Vein endothelial cell (primary cell): ENCODE data around the gene HSPA4L.

DNA sequence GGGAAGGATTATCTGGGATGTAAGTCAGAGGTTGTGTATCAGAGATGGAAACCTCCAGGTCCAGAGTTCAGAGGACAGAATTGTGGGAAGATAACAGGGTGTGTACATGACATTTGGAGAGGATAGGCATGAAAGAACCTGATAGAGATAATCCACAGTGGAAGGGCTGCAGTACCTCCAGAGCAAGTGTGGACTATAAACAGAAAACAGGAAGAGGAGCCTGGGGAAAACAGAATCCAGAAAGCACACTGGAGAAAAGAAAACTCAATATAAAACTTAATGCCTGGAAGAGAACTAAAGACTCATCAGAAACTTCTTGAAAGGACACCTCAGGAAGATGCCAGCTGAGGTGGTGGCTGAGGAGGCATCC lies 262.8 kb downstream of the SPRY1 start:
- CAGE, long polyA plus RNA = no peak

DNA sequence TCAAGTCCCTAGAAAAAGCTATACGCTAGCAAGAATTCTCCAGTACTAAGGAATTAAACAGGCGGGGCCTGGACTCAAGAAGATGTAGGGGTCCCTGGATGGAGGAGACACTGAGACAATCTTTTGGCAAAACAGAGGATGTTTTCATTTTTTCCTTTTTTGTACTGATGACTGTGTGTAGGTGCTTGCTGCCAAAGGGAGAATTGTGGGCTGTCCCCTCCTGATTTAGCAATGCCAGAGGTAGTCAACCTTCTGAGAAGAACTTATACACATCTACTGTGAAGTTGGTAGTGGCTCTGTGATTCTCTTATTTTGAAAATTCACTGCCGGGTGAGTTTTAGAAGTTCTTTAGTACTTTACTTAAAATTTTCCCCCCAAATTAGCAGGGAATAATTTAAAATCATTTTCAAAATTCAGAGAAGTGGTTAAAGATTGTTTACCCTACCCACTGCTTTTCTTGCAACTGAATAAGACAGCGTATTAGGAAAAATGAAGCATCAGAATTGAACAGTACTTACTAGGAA lies 391.2 kb downstream of the SPRY1 start:
- CAGE, long polyA plus RNA = no peak

DNA sequence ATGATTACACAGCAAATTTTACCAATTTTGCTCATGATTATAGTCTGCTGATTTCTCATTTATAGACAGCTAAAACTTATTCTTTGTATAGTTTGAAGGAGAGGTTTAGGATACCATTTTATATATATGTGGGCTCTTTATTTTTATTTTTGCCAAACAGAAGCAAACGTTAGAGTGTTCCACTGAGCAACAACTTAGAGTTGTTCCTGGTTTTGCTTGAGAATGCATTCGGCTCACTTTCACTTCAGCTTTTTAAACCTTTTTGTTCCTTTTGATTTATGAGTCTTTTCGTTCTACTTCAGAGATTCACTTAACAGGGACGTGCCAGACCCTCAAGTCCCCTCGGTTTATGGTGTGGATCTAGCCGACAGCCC lies 415.0 kb downstream of the SPRY1 start:
- CAGE, long polyA plus RNA = no peak

DNA sequence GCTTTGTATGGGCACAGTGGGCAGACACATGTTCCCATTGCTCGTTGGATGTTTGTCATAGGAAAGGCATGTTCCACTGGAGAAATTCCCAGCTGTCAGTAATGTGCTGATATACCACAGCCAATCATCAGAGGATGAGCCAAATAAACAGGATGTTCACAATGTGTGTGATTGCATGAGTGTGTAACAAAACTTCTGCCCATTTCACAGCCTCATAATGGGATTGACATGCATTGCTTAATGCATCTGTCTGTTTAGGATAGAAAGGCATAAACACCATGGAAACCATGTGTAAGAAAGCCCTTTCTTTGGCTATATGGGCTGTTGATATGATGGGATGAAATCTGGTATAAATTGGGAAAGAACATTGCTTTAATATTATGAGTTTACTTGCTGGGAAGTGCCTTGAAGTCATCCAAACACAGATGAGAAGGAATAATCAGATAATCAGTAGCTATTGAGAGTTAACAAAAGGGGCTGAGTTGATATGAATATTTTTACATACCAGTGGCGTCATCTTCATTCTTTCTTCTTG lies 436.2 kb downstream of the SPRY1 start:
- CAGE, long polyA plus RNA = no peak

DNA sequence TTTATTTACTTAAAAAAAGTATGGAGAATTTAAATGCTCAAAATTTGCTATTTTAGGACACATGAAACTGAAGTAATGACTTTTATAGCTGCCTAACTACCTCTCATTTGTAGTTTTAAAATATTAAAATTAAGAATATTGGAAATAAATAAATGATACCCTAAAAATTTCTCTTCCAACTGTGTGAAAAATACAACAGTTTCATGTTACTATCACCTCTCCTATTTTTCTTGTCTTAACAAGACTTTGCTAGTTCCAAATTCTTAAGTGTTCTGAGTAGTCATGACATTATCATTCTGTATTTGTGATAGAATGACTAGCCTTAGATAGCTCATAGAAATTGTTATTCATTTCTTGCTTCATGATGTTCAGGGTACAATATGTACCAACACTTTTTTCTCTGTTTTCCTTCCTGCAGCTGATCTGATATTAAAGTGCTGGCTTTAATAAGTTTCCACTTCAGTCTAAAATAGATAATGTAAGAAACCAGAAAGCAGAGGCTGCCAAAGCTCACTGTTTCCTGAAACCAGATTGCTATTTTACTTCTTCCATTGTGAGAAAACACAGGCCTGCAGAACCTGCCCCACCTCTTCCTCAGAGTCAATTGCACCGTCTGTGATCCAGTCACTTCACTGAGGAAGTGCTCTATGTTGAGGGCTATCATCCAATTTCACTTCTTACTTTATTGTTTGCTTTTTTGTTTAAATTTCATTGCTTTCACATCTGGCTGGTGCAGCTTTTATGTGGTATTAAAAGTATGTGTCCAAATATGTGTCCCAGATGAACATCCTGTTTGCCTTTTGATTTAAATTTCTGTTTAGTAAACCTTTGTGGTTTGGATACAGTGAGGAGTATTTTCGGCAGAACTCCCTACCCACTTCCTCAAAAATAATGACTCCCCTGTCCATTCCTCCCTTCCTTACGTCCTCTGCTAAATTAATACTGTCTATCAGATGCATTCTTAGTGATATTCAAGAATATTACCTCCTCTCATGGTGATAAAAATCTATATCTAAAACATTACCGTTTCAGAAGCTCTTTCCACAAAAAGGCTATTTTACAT lies 652.2 kb downstream of the ANKRD50 start:
- CAGE, long polyA plus RNA = no peak

GRCh38 chr4:124097437-124097793 lies 615.1 kb downstream of the ANKRD50 start:
- CAGE, long polyA plus RNA = no peak

DNA sequence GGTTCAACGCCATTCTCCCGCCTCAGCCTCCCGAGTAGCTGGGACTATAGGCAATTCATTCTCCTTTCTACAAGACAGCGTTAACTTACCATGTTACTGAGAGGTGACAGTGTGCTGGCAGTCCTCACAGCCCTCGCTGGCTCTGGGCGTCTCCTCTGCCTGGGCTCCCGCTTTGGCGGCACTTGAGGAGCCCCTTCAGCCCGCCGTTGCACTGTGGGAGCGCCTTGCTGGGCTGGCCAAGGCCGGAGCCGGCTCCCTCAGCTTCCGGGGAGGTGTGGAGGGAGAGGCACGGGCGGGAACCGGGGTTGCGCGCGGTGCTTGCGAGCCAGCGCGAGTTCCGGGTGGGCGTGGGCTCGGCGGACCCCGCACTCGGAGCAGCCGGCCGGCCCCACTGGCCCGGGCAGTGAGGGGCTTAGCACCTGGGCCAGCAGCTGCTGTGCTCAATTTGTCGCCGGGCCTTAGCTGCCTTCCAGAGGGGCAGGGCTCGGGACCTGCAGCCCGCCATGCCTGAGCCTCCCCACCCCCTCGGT lies 373.7 kb downstream of the ANKRD50 start:
- CAGE, long polyA plus RNA = no peak

DNA sequence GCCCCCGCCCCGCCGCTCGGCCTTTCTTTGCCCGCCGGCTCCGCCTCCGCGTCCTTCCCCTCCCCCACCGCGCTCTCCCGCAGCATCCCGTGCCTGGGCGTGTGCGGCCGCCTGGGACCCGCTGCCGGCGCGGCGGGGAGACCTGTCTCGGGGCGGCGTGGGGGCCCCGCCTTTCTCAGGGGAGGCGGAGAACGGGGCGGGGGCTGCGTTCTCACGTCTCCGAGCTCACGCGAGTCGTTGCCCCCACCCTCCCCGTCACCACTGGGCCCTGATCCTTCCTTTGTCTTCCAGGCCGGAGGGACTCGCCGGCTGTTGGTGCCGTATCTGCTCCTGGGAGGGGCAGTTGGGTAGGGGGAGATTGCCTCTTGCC lies 253 bp upstream of the ANKRD50 start:
- CAGE, long polyA plus RNA = no peak

DNA sequence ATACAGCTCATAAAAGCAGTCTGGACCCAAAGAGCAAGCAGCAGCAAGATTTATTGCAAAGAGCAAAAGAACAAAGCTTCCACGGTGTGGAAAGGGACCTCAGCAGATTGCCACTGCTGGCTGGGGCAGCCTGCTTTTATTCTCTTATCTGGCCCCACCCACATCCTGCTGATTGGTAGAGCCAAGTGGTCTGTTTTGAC lies 85.7 kb upstream of the FAT4 start:
- CAGE, long polyA plus RNA = no peak

DNA sequence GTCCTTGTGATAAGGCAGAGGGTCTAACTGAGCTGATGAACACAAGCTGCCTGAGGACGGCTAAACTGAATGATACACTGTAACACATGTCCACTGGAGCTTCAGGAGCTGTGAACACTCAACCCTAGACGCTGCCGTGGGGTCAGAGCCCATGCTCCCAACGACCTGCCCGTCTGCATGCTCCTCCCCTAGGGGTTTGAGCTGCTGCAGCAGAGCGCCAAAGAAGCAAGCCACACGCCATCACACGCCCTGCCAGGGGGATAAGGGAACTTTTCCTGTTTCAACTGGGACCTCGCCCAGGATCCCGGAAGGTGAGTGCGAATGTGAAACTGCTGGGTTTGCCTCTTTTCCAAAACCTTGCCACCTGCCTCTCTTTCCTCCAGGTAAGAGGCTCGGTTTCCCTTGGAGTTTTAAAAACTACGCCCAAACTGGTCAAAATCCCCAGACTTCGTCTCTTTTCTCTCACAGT lies 361.9 kb downstream of the FAT4 start:
- CAGE, long polyA plus RNA = no peak

- CAGE, long polyA plus RNA = no peak
Observed at GRCh38 chr4:126740322-126741147, 892.2 kb upstream of the INTU start.

GRCh38 chr4:127677529-127678312 lies 45.0 kb downstream of the INTU start:
- CAGE, long polyA plus RNA = no peak

DNA sequence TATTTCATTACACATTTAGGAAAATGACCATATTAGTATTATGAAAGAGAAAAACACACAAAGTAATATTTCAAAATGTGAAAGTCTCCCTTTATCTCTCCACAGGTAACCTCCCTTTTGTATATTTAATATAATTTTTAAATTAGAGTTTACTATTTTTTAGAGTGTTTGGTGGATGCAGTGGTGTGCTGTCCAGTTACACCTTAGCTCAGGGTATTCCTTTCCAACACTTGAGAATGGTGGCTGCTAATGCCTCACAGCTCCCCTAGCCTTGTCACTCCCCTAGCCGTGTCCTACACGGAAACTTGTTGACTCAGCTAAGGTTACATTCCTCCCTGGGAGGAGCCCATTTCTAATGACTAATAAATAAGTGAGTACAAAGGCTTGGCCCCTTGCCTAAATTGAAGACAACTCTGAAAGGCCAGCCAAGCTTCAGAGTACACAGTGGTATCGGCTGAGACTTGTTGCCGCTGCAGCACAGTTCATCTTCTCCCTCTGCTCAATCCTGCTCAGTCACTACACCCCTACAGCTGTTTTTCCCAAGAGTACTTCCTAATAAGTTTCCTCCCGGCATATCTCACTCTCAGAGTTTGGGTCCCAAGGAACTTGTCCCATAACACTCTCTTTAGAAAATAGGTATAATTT lies 21.3 kb upstream of the SLC25A31 start:
- CAGE, long polyA plus RNA = no peak

GRCh38 chr4:127781618-127782452 lies at the start of gene HSPA4L:
Gene HSPA4L, plus strand, starts transcription at chr4:127782322.
- CAGE, long polyA plus RNA = no peak

DNA sequence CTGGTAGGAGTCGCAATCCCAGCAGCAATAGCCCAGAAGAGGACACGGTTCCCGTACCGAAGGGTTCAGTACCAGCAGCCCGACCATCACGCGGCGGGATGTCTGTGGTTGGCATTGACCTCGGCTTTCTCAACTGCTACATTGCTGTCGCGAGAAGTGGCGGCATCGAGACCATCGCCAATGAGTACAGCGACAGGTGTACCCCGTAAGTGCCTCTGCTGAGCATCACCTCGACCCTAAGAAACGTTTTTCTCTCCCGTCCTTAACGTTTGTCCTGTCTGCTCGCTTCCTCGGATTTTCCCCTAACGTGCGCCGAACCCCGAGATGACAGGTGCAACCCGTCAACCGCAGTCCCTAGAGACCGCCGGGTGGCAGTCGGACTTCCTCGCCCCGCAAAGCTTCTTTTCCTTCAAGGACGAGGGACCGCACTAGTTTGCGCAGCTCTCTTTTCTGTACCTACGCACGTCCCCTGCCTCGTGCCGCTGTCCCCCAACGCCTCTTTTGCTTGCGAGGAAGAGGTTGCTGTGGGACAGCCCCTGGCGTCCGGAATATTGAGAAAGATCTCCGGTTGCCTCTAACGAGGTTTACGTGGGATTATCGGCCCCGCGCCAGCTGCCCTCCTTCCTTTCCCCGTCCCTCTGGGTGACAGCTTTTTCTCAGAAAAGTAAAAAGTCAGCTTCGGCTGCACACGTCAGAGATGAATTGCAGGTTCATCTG lies 489 bp downstream of the HSPA4L start:
- CAGE, long polyA plus RNA = no peak

GRCh38 chr4:128270321-128271468 lies 16.9 kb downstream of the PGRMC2 start:
- CAGE, long polyA plus RNA = no peak

GRCh38 chr4:128461359-128461908 lies 173.8 kb upstream of the PGRMC2 start:
- CAGE, long polyA plus RNA = no peak

GRCh38 chr4:128472833-128473169 lies 185.2 kb upstream of the PGRMC2 start:
- CAGE, long polyA plus RNA = no peak

DNA sequence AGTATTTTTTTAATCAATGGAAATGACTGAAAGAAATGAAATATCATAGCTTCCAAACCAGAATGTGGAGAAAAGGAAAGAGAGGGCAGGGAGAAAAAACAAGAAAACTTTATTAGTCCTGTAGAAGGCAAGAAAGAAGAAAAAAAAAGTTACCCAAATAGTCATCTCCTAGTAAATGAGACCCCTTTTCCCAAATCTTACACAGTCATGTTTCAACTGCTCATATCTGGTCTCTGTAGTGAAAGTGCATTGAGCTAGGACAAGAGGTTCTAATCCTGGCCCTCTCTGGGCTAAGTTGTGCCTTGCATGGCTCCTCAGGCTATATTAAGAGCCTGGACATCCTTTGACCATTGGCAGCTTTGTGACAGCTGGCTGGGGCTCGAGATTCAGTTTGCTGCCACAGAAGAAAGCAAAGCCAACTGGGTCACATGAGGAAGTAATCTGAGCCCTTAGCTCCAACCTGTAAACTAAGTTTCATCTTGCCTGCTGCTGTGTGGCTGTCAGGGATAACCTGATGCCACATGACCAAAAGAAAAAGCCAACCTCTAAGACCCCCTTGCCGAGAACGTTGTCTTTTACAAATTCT lies 51.9 kb upstream of the JADE1 start:
- CAGE, long polyA plus RNA = no peak

- CAGE, long polyA plus RNA = no peak
Observed at GRCh38 chr4:128794328-128794566, 15.3 kb upstream of the JADE1 start.